Right common carotid artery plus branches (tissue), 1 donor: ENCODE data around the gene ITIH2.

- PRO-cap: no peak
These were observed 27.1 kb upstream of the PRKCQ start for GRCh38 chr10:6607124-6607588.

DNA sequence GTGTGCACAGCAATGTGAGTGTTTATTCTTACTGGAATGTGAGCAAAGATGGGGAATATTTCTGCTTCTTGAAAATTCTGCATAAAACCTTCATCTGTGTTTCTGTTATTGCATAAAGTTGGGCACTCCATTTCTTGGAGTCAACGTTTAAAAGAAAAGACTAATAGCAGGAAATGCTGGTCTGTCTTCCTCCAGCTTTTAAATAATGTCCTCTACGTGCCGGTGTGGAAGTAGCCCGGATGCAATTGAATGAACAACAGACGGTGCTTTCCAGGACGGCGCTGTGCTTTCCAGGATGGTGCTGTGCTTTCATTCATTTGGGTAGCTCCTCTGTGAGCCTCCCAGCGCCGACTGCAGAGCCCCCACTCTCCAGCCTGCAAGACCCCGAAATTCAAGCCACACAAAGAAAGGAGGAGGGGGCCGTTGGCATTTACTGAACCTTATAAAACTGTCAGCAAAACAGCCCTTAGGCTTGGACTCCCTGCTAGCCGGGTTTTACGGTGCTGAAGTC lies 158.1 kb upstream of the PRKCQ start:
- PRO-cap: no peak

- PRO-cap: no peak
These were observed 177.1 kb upstream of the PRKCQ start for GRCh38 chr10:6757155-6757617.

DNA sequence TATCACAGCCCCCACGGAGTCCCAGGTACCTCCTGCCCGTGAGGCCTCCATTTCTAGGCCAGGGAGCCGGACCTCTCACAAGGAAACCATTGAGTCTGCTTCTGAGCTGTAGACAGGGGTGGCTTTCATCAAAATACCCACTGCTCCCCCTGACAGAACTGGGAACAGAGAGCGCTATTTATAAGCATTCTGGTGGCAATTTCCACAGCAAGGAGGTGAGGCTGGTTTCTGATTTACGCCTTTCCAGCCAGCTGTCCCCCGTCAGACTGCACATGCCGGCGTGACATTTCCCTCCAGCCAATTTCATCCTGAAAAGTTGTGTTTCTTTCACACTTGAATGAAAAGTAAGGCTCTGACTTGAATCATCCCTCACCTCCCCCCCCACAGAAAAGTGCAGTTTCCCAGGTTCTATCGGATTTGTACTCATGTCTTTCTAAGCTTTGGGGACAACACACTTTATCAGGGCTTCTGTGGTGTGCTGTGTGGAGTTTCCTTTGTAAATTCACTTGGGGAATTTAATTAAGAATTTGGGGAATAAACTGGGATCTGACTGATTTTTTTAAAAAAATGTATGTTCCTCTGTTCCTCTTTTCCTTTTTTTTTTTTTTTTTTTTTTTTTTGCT lies 407.6 kb upstream of the PRKCQ start:
- PRO-cap: unidirectional peak, minus-strand start at position 151 of the sequence

GRCh38 chr10:7186416-7187090 lies 224.3 kb downstream of the SFMBT2 start:
- PRO-cap: no peak

DNA sequence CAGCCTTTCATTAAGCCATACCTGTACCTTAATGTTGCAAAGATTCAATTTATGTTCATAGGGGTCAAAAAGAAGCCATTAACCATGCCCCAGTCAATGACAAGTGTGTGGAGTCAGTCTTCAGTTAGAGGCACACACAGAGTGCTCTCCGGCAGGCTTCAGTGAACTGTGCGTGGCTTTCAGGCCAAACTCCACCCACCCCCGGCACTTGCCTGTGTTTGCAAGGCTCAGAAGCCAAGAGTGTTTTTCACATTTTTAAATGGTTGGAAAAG lies 104.8 kb downstream of the SFMBT2 start:
- PRO-cap: no peak

DNA sequence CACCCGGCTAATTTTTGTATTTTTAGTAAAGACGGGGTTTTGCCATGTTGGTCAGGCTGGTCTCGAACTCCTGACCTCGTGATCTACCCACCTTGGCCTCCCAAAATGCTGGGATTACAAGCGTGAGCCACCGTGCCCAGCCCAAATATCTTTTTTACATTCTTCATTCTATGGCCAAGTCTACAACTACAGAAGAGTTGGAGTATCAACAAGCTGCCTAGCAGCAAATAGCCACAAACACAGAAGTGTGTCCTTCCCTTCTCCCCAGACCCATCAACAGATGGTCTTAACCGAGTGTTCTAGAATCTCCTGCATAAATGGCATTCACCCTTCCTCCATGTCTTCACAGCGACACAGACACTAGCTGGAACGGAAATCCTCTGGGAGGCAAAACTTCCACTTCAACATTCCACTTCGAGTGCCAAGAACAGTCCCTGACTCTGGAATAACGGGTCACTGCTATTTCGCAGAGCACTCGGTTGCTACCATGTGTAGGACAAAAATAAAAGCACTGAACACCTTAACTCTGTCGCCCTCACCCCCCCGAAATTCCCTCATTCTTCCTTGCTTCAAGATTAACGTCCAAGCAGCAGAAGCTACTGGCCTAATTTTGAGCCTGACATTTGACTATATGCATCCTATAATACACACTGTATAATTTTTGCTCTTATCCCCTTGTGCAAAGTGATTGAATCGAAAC lies 65.2 kb downstream of the SFMBT2 start:
- PRO-cap: no peak

- PRO-cap: no peak
These were observed 22.5 kb upstream of the SFMBT2 start for GRCh38 chr10:7433314-7433840.

GRCh38 chr10:7475911-7476315 lies 65.1 kb upstream of the SFMBT2 start:
- PRO-cap: no peak

- PRO-cap: no peak
These were observed at the start of gene ITIH2 for GRCh38 chr10:7703059-7703901. Gene ITIH2, plus strand, starts transcription at chr10:7703316.

GRCh38 chr10:7788276-7789298 lies 610 bp downstream of the ATP5F1C start:
- PRO-cap: no peak

DNA sequence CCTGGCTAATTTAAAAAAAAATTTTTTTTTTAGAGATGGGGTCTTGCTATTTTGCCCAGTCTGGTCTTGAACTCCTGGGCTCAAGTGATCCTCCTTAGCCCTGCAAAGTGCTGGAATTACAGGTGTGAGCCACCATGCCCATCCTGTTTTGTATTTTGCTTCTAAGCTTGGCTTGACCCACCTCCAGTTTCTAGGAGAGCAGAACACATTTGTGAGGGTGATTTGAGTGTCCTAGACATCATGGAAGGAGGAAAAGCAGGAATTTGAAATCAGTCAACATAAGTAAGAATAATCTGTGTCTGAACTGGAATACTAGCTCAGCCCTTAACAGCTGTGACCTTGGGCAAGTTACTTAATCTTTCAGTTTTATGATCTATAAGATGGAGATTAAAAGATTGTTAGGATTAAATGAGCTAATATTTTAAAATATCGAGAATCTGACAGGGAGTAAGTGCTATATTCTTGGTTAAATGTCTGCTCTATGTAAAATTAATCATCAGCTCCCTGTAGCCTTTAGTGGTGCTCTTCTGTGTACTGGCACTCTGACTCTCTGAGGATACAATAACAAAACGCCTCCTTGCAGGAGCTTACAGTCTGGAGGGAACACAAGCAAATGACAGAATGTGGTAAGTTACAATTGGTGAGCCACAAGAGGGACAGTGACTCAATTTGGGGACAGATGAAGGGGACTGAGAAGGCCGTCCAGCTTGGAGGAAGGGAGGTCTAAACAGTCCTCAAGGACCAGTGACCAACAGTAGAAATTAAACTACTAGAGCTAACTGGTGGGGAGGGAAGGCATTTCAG lies 9.1 kb upstream of the TAF3 start:
- PRO-cap: no peak

DNA sequence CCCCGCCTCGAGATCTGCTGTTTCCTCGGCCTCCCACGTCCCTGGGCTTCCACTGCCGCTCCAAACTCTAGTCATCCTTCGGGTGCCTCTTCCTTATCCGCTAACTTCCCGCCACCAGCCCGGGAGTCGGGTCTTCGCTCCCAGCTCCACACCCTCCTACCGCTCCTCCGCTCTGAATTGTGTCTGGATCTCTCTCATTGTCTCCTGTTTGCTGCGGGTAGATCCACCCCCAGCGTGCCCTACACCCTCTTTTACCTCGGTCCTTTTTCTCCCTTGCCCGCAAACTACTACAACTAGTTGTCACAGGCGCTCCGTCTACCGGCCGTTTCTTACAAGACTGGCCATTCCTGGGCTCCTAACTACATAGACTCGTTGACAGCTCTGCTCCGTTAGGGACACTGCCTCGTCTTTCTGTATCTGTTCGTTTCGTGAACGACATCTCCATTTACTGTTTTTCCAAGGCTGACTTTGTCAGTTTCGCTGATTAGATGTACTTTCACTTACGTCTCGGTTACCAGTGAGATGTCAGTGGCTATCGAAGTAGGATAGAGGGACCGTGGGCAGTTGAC lies 754 bp downstream of the TAF3 start:
- PRO-cap: no peak

GRCh38 chr10:8453543-8453906 lies 399.0 kb downstream of the GATA3 start:
- PRO-cap: no peak

GRCh38 chr10:8616120-8616745 lies 561.7 kb downstream of the GATA3 start:
- PRO-cap: no peak

DNA sequence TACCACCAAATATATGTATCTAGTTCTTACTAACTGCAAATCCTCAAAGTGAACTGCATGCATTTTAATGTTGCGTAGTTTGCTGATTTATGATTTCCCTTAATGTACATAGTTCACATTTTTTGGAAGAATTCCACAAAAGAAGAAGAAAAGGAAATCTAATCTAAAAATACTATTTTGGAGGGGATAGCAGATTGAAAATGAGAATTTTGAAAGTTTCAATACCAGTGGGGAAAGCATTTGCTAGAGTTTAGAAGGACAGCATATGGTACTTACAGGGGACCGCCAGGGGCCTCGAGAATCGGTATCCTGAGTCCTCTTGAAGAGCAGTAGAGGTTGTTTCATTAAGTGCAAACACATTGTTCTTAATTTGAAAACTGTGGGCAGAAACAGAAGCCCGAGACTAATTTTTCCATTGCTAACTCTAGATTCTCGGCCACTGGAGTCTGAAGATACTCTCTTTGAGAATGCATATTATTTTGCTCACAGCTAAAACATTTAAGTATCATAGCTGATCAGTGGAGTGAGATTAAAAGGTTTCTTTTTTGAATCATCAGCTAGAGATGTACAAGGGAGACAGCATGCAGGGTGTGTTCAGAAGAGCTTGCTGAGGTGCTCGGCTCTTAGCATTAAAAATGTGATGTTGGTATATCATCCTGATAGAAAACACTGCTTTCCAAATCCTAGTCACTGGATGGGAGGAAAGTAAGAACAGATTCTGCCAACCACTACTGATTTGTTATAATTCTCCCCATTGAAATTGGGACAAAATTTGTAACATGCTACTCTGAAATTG lies 964.1 kb downstream of the GATA3 start:
- PRO-cap: no peak

- PRO-cap: no peak
These were observed 1041.8 kb downstream of the GATA3 start for GRCh38 chr10:9096265-9096782.

GRCh38 chr10:9755934-9756224 lies 1261.8 kb upstream of the CELF2 start:
- PRO-cap: no peak

DNA sequence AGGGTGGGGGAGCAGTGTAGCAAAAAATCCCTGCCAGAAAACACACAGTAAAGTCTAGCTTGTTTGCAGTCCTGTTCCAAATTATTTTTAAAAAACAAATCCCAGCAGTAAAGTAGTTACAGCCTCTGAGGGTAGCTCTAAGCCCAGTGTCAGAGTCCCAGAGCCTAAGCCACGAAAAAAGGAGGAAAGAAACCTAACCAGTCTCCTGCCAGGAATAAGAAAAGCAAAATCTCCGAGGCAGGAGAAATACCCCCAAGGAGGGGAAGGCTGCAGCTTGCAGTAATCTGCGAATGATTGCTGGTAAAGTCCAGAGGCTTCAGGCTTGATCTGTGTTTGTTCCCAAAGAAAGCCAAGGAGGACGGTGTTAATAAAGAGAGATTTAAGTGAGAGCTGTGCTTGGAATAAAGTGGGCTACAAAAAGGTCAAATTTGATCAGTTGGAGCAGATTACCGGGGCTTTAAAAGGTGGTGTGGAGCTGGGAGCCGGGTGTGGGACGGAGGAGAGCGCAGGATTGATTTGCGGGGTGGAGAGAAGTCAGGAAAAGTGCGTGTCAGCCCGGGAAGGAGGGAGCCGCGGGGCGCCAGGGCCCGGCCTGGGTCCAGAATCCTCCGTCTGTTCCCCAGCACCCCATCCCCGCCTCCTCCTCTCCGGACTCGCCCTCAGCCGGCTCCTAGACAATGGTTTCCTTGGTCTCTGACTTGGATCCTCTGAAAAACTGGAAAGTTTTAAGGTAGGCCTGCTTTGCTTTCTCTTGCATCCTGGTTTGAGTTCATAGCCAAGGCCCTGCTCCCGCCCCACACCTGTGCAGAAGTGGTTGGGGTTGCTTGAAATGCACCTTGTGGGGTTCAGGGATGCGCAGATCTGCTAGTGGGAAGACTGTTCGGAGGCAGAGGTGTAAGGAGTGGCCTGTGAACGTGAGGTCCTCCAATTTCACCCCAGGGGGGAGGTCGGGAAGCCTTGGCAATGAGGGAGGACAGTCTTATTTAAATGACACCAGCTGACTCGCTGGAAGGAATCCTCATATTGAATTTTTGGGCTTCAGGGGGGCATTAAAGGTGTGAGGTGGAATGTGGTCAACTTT lies 219.2 kb upstream of the CELF2 start:
- PRO-cap: bidirectional peak, plus-strand start at position 553 of the sequence, minus-strand start at position 513 of the sequence

GRCh38 chr10:10803348-10803727 lies 214.3 kb upstream of the CELF2 start:
- PRO-cap: no peak